ENCODE data around the gene FRMD4B.

DNA sequence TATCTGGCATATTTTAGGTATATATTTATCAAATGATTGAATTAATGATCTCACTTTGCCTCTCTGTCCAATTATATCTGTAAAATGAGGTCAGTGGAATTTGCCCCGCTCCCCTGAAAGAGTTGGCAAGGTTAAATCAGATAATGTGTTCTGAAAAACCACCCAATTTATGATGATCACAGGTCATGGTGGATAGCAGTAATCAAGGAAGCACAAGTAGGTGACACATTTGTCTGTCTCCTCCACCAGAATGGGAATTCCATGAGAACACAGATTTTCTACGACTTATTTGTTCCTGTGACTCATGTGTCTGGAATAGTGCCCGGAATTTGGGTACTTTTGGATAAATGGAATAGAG lies 128.8 kb upstream of the TAFA1 start:
- PRO-cap, 3 experiments = no peak in any of the 3 experiments
- RAMPAGE, long total RNA = no peak
- RRBS, 2 experiments = no CpG with 5 or more reads among the region's 3 CpGs

- PRO-cap, 3 experiments = no peak in any of the 3 experiments
- RAMPAGE, long total RNA = no peak
- RRBS, 2 experiments = no CpG with 5 or more reads among the region's 3 CpGs
Measured at GRCh38 chr3:68057557-68058295, 53.7 kb downstream of the TAFA1 start.

DNA sequence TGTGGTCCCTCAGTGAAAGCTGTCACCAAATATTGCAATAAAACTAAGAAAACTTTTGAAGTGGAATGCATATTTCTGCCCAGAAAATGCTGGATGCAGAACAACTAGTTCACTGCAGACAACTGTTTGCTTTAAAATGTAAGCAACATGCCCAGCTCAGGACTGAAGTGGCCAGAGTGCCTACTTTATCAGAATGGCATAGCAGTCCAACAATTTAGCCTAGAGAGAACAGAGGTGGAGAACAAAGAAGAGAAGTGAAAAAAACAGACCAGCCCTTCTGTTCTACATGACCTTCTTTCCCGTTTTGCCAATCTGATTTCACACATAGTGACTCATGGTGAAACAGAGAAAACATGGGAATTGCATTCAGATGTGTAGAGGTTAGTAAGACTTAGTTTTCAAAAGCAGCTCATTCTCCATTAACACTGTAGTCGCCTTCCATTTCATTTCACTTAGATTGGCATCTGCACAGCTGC lies 523 bp upstream of the ARL6IP5 start:
- PRO-cap, 3 experiments = peak in 2 of 3 experiments; most common plus-strand start position 325 of the sequence (in 1); most common minus-strand start position 298 of the sequence (in 2)
- RAMPAGE, long total RNA = no peak
- RRBS, 2 experiments = no CpG with 5 or more reads among the region's 2 CpGs

DNA sequence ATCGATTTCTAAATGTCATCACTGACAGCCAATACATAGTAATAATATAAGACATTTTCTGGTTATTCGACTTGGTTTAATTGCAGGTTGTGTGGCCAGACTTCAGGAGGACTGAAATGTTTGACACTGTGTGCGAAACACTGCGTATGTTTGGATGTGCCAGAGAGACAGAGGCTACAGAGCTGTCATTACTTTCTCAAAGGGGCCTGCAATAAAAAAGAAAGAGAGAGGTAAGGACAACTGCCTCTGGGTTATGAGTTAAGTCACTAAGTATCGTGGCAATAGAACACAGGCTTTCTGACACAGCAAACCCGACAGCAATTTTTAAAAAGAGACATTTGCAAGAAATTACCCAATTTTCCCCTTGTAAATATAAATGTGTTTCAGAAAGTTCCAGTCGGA lies 852 bp downstream of the LMOD3 start:
- PRO-cap, 3 experiments = peak in 1 of 3 experiments; most common plus-strand start position 153 of the sequence (in 1); most common minus-strand start position 142 of the sequence (in 1)
- RAMPAGE, long total RNA = no peak
- RRBS, 2 experiments = no CpG with 5 or more reads among the region's 7 CpGs

DNA sequence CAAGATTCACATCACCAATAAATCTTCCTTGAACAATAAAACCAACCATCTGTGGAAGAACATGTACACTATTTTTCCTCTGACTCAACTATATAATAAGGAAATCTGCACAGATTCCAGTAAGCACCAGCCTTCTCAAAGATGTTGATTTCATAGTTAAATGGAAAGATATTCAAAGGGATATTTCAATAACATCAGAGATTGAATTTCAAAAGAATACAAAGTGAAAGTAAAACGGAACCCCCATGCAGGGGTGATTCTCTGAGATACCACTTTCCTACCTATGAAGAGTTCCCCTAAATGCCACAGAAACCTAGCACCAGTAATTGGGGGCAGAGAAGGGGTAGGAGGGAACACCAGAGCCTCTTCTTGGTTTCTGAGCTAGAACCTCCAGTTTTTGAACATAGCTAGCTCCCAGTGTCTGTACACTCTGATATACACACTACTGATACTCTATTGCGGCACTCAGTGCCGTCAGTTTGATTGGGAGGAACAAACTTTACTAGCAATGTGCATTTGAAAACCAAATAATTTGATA lies 77.0 kb upstream of the LMOD3 start:
- PRO-cap, 3 experiments = no peak in any of the 3 experiments
- RAMPAGE, long total RNA = no peak
- RRBS, 2 experiments = no CpG with 5 or more reads among the region's 3 CpGs

DNA sequence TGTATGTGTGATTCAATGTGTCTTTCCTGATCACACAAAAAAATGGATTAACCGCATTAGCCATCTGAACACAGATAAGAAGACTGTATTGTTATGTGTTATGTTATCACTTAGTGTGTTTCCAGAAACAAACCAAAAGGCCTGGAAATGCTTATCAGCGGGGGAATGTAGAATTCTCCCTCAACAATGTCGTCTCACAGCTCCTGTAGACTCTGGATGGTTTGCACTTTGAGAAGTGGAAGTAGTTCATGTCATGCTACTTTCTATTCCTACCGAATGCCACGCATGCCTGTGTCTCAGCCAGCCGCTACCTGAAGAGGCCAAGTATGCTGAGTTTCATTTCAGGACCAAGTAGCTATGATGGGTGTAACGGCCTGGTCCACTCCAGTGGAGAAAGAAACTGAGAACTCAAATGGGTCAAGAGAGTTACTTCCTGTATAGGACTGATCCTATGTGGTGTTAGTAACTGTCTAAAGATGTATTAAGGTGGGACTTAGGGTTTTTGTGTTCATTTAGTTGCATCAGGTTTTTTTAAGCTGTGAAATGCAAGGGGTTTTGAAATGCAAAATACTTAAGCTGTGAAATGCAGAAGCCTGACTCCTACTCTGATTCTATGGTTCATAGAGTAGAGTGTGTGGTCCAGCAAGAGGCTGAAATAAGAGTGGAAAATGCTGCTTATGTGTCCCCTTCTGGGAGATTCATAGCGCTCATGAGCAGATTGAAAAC lies 118.4 kb upstream of the LMOD3 start:
- PRO-cap, 3 experiments = no peak in any of the 3 experiments
- RAMPAGE, long total RNA = no peak
- RRBS, 2 experiments = no CpG with 5 or more reads among the region's 8 CpGs

DNA sequence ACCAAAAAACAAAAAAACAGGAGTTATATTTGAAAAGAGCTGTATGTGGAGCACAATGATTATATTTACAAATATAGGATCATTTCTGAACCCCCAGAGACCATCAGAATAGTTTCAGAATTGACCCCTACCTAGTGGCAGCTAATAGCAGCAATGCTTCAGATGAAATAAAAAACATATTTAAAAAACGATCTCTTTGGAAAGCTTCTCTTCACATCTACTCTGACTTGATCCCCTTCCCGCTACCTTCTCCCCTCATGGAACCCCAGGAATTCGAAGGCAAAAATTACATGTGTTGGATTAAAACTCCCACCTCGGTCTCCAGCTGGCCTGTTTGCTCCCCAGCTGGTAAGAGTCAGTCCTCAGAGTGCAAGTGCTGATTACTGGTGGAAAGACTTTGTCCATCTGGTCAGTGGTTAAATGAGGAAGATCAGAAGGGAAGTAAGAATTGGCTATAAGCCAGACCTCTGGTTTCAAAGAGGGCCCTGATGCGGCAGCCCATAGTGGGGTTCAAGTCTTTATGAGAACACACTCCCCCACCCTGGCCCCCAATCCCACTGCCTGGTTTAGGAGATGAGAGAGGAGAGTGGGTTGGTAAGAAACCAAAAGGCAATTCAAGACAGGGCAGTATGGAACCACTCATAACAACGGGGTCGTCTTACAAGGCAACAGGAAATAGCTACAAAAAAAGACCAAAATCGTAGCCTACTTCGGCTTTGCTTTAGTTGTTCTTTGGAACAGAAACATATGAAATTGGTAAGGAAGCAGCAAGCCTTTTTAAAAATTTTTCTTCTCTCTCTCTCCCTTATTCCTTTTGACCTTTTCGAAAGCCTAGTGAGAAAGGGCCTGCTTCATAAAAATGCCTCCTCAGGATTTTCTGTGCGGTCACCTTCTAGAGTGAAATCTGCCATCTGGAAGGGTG lies 65.1 kb downstream of the FRMD4B start:
- PRO-cap, 3 experiments = no peak in any of the 3 experiments
- RAMPAGE, long total RNA = no peak
- RRBS, 2 experiments = no CpG with 5 or more reads among the region's 11 CpGs

DNA sequence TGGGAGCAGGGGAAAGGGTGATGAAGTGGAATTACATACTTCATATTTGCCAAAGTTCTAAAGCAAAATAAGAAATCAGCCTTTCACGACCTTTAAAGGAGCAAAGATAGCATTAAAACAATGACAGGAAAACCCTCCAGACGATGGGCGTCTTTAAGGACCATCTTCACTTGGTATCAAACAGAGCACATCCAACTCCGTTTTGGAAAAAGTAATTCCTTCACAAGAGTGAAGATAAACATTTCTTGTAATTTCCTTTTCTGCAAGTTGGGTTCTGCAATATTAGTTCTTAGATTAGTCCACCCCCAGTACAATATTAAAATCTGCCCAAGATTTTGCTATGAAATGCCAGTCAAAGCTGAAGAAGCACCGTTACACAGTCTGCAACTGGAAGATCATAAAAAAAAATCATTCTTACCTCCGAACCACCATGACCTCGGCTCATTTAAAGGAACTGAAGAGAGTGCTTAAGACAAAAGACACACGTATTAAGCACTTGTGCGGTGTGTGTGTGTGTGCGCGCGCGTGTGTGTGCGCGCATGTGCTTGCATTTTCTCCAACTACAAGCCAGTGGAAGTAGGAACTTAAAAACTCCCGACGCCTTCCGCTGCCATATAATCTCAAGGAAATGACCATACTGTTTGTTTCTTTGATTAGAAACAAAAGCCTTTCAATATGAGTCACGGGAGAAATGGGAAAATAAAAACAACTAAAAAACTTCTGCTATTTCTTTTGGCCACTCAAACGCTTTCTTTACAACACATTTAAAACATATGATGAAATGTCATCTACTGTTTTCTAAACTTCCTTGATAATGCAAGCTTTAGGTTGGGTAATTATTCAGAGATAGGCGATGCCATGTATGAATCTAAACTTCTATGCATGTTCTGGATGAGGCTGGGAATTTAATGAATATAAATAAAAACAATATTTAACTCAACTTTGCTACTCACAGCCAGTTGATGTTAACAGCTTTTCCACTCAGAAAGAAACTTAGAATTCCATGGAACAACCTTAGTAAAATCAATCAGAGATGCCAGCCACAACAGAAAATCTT lies 32.4 kb downstream of the FRMD4B start:
- PRO-cap, 3 experiments = peak in 1 of 3 experiments; most common minus-strand start position 562 of the sequence (in 1)
- RAMPAGE, long total RNA = start-site peak on the minus strand centred at position 504 of the sequence, 122 bp wide, 48 and 29 reads in 2 replicates
- RRBS, 2 experiments = no CpG with 5 or more reads among the region's 21 CpGs

GRCh38 chr3:69385722-69386630 lies at the start of gene FRMD4B:
Gene FRMD4B, minus strand, starts transcription at chr3:69386088.
- PRO-cap, 3 experiments = peak in 3 of 3 experiments; most common minus-strand start chr3:69386085 (in 2)
- RAMPAGE, long total RNA = no peak
- RRBS, 2 experiments = 2 to 3% methylated on average over 14 to 18 of the region's 66 CpGs

DNA sequence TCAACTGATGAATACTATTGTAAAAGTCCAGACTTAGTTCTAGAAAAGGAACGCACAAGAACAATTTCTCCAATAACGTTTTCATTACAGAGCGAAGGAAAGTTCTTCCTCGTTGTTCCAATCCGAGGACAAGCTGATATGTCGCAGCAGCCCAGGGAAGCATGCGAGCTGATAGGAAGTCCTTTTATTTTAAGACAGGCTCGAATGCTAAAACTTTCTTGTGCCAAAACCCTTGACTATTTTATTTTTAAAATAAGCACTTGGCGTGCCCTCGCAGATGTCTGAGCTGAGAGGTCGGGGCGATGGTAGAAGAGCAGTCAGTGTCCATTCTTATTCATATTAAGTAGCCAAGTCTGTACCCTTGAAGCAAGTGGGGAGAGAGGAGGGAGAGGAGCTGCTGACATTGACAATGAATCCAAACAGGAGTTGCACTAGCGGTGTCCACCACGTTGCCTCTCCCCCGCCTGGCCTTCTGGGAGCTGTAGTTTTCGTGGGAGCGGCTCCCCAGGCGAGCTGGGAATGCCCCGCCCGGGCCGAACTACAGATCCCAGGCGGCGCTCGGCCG lies 338 bp upstream of the MITF start:
- PRO-cap, 3 experiments = peak in 3 of 3 experiments; most common minus-strand start position 405 of the sequence (in 1)
- RAMPAGE, long total RNA = no peak
- RRBS, 2 experiments = 3 to 4% methylated on average over 6 of the region's 25 CpGs

GRCh38 chr3:69762439-69762969 lies 23.2 kb downstream of the MITF start:
- PRO-cap, 3 experiments = no peak in any of the 3 experiments
- RAMPAGE, long total RNA = no peak
- RRBS, 2 experiments = no CpG with 5 or more reads among the region's 2 CpGs

- PRO-cap, 3 experiments = no peak in any of the 3 experiments
- RAMPAGE, long total RNA = no peak
- RRBS, 2 experiments = no CpG with 5 or more reads among the region's 6 CpGs
Measured at GRCh38 chr3:69936442-69936954, 197.2 kb downstream of the MITF start.

DNA sequence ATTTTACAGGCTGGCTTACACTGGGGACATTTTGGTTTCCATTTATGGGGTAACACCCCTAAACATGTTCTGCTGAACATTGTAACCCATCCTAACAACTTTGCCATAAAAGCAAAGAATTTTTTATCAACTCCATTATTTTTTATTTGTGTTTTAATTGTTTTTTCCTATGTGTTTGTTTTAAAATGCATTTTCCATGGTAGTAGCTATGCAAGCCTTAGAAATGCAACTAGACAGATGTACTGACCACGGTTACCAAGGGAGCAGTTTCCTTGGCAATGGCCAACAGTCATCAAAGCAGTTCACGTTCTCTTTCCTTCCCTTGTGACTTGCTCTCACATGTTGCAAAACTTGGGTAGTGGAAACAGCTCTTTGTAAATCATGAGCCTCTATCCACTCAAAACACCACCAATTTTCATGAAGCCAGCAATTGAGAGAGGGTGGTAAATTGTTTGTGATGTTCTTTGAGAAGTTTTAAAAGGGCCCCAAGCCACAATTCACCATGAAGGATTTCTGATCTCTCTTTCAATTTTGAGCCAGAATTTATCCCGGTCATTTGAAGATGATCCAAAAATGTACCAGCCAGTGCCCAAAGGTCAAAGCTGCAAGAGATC lies 499.4 kb upstream of the MDFIC2 start:
- PRO-cap, 3 experiments = no peak in any of the 3 experiments
- RAMPAGE, long total RNA = no peak
- RRBS, 2 experiments = no CpG with 5 or more reads among the region's 3 CpGs

DNA sequence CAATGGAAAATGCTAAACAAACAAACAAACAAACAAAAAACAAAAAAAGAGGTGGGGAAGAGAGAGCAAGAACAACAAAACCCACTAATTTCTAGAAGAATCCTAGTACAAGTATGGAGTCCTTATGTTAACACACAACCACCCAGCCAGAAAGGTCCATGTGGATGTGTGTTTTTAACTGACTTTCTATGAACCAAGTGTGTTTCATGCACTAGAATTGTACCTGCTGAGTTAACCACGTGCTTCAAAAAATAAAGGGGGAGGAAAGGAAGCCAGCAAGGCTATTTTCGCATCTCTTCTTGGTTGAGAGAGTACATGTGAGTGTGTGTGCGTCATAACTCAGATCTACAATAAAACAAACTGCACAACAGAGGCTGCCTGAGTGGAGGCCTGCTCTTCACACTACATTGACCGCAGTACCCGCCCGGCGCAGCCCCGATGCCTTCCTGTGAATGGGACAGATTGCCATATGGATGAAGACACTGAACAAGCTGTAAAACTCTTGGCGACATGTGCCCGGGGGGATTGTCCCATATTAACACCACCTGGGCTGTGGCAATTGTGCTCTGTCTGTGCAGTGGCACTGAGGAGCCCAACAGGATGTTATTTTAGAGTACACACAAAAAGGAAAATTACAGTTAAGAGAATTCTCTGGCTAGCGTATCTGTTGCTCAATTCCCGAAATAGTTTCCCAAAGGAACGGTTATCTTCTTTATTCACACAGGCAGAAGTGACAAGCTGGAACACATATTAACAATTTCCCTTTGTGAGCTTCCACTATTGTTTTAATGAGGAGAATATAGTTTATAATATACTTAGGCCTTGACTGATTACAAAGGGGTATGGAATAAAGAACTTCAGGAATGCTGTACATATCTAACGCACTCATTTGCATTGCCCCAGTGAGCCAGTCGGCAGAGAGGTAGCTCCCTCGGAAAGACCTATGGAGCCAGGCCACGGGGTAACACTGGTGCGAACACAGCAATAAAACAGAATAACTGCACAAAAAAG lies 551.5 kb downstream of the FOXP1 start:
- PRO-cap, 3 experiments = no peak in any of the 3 experiments
- RAMPAGE, long total RNA = no peak
- RRBS, 2 experiments = 36 to 38% methylated on average over 5 of the region's 18 CpGs

DNA sequence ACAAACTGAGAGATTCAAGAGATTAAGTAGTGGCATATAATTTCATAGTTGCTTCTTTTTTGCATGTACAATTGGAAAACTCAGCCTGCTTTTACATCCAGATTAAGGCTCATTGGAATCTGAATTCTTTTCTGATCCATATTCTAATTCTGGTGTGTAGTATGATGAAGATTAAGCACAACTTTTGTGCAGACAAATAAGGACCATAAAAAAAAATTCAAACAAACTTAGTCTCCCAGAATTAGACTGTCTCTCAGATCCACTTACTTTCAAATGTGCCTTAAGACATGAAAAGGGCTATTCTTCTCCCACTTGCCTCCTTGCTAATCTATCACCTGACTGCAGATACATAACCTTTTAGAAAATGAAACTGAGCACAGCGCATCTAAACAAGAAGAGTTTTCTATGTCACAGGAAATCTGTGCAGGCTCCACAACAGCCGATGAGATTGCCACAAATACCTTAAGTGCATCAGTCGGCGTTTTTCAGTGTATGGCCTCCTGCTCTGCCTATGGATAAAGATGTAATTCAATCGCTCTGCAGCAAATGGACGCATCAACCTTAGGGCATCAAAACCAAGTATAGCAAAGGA lies 544.3 kb downstream of the FOXP1 start:
- PRO-cap, 3 experiments = no peak in any of the 3 experiments
- RAMPAGE, long total RNA = no peak
- RRBS, 2 experiments = no CpG with 5 or more reads among the region's 6 CpGs

DNA sequence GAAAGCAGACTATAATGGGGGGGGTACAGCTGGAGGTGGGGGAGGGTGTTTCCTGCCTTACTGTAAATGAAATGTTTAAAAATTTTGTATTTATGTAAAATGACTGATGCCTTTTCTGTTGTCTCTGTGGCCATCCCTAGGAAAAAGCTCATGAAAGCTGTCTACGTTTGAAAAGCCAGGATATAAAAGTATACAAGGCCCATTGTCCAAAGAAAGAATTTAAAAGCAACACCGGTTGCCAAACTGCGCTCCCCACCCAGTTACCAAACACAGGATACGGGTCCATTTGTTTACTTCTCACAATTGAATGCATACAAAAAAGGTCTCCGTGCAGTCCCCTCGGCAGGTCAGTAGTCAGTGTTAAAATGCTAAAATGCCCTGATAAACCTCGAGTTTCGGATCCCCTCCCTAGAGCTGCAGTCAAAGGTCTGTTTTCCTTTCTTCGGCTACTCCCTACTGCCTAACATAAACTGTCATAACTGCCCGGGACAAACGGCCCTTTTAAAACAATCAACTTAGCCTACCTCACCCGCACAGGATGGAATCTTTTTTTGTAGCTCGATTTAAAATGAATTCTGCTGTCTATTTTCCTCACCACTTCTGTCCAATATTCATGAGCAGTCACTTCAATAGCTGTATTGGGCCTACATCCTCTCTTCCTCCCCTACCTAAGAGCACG lies 534.6 kb downstream of the FOXP1 start:
- PRO-cap, 3 experiments = no peak in any of the 3 experiments
- RAMPAGE, long total RNA = no peak
- RRBS, 2 experiments = no CpG with 5 or more reads among the region's 14 CpGs

DNA sequence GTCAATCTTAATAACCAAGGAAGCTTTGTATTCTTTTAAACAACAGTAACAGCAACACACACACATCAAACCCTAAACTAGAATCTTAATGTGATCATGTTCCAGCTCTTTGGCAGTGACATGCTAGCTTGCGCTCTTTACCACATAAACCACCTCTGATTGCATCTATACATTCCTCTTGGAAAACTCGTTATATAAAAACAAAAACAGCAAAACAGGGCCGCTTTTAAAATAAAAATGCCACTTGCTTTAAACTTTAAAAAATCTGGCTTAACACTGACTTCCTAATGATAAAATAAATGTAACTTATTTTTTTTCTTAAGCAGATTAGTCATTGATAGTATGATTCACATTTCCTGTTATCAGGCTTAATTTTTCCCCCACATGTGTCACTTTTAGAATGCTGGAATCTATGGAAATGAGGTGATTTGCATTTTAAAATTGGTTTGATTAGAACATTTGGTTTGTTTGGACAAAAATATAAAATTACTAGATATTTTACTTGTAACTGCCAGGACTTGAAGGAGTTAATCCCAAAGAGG lies 520.1 kb downstream of the FOXP1 start:
- PRO-cap, 3 experiments = no peak in any of the 3 experiments
- RAMPAGE, long total RNA = no peak
- RRBS, 2 experiments = no CpG with 5 or more reads among the region's 3 CpGs

- PRO-cap, 3 experiments = no peak in any of the 3 experiments
- RAMPAGE, long total RNA = no peak
- RRBS, 2 experiments = no CpG with 5 or more reads among the region's 10 CpGs
Measured at GRCh38 chr3:71087027-71088091, 496.2 kb downstream of the FOXP1 start.

- PRO-cap, 3 experiments = no peak in any of the 3 experiments
- RAMPAGE, long total RNA = no peak
- RRBS, 2 experiments = no CpG with 5 or more reads among the region's 2 CpGs
Measured at GRCh38 chr3:71089246-71089762, 494.2 kb downstream of the FOXP1 start.

GRCh38 chr3:71090053-71090997 lies 493.2 kb downstream of the FOXP1 start:
- PRO-cap, 3 experiments = no peak in any of the 3 experiments
- RAMPAGE, long total RNA = no peak
- RRBS, 2 experiments = no CpG with 5 or more reads among the region's 7 CpGs

Data from skeletal muscle tissue (tissue), 7 donors.